ENCODE measurements around the genes LPCAT1, NDUFS6 and SRD5A1.

GRCh38 chr5:1460162-1460573, 14.9 kb upstream of the SLC6A3 start:
- PRO-cap: no peak
- RAMPAGE, long total RNA: no peak

- PRO-cap: bidirectional peak, plus-strand start at chr5:1524033, minus-strand start at chr5:1523952; bidirectional peak, plus-strand start at chr5:1524308, minus-strand start at chr5:1524250
- RAMPAGE, long total RNA: no peak
Observed at GRCh38 chr5:1523433-1524510, at the start of gene LPCAT1. Gene LPCAT1 (minus strand): TSS chr5:1523960.

DNA sequence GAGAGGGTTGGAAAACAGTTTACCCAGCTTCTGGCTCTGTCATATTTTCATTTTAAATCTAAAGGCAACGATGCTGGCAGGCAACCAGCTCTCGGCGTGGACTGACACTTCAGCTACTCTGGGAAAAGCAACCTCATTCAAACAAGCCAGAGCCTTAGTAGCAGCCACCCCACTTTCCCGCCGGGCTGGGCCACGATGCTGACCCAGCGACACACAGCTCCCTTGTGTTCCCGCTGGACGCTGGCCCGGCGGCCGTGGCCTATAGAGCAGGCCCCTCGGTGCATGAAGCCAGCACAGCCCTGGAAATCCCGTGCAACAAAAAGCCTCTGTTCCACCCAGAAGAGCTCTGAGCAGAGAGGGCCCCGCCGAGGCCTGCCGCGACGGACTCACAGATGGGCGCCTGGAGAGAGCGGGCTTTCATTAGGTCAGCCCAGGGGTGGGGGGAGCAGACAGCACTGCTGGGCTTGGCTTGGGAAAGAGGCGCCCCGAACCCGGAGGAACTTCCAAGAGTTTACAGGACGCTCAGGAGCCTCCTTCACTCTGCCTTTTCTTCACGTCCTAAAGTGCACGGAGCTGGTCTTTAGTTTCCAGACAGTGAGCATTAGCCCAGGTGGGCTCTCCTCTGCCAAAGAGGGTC, 29.1 kb upstream of the LPCAT1 start:
- PRO-cap: no peak
- RAMPAGE, long total RNA: no peak

DNA sequence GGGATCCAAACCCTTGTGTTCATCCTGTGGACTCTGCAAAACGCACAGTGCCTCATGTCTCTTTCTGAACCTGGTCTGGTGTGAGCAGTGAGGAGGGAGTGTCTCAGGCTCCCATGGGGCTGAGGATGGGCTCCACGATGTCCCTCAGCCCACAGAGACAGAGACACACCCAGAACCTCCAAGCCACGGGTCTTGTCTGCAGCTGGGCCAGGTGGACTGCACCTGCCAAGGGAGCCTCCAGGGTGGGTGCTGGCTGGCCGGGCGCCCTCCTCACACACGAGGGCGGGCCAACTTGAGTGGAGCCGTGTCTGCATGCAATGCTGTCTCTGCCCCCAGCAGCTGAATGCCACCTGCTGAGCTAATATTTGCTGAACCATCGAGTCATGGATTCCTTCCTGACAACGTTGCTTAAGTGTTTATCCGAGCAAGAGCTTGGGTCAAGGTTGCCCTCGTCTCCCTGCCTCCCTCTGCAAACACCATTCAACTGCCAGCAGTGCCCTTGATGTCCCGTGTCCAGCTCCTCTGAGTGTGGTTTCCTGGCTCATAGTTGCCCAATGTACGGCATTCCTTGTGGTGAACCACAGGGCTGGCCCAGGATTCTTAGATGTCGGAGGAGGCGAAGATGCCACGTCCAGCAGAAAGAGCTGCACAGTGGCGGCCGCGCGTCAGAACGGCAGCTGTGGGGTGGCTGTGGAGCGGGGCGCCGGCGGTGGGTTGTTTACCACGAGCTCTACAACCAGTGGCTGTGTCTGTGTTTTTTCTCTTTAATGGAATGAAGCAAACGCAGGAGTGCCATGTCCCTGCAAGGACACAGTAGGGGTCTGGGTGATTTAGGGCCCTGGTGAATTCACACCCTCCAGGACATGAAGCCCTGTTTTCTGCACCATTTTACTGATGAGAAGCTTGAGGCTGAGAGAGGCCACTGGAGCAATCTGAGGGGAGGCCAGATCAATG, 31.6 kb upstream of the LPCAT1 start:
- PRO-cap: no peak
- RAMPAGE, long total RNA: no peak

- PRO-cap: no peak
- RAMPAGE, long total RNA: no peak
Observed at GRCh38 chr5:1724857-1725636, 74.6 kb downstream of the MRPL36 start.

DNA sequence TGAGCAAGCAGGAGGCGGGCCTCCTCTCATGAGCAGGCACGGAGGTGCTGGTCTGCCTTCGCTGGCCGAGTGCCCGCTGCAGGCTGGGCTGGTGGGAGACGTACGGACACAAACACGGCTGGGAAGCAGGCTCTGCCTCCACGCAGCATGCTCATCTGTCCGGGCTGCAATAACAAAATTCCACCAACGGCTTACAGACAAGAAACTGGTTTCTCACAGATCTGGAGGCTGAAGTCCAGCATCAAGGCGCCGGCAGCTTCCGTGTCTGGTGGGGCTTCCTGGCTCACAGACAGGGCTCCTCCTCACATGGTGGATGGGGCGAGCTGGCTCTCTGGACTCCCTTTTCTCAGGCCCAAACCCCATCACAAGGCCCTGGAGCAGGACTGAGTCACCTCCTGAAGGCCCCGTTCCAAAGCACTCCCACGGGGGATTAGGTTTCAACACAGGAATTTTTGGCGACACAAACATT, 5.2 kb downstream of the MRPL36 start:
- PRO-cap: no peak
- RAMPAGE, long total RNA: no peak

GRCh38 chr5:1800766-1801558, at the start of gene NDUFS6:
Gene NDUFS6 (plus strand): TSS chr5:1801407.
- PRO-cap: bidirectional peak, plus-strand start at chr5:1801415, minus-strand start at chr5:1801302
- RAMPAGE, long total RNA: start-site peak on the plus strand at chr5:1801412-1801460, 133 reads

DNA sequence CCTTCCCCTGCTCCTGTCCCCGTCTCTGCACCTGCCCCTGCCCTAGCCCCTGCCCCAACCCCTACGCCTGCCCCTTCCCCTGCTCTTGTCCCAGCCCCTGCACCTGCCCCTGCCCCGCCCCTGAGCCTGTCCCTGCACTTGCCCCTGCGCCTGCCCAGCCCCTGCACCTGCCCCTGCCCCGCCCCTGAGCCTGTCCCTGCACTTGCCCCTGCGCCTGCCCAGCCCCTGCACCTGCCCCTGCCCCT, 43.6 kb upstream of the IRX4 start:
- PRO-cap: no peak
- RAMPAGE, long total RNA: no peak

DNA sequence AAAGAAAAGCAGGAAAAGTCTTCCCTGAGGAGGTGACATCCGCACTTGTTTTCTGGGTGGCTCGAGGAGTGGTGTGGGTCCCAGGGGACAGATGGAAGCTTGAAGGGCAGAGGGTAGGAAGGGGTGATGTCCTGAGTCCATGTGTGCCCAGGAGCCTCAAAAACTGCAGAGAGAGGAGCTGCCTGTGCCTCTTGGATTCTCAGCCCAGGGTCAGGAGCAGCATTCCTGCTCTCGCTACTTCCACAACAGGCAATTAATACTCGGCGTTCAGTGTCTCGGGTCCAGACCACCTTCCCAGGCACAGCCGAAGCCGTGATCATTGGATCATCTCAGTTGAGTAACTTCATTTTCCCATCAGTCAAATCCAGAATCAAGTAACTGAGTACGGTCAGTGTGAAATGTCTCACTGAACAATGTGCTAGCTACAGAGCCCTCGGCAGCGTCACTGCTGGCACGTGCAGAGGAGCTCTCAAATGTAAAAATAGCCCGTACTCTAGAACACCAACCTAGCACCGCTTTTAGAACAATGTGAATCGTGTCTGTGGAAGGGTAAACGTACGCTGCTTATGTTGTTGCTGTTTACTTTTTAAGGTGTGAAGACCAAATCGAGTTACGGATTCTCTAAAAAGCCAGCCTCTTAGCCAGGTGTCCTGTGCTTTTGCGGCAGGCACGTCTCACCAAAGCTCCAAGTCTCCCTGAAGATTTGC, 63.5 kb upstream of the IRX4 start:
- PRO-cap: no peak
- RAMPAGE, long total RNA: no peak

DNA sequence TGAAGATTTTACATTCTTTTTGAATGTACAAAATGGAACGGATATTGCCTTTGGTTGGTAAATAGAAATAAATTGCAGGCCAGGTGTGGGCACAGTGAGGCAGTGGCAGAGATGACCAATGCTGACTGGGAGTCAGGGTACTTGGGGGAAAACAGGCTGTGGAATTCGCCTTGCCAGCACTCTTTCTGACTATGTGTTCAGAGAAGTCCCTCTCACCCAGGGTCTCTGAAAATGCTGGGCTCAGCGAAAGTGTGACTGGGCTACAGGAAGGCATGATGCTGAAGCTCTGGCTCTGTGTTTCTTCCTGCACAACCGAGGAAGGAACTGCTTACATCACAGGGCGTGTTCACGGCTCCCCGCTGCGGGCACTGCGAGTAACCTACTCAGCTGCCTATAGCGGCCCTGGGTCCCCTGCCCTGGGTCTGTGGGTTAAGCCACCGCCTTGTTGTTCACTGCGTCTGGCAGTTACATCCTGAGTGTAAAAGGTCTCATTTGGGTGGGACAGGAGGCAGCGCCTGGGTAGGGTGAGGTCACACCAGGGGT, 222.4 kb upstream of the IRX4 start:
- PRO-cap: no peak
- RAMPAGE, long total RNA: no peak

- PRO-cap: no peak
- RAMPAGE, long total RNA: no peak
Observed at GRCh38 chr5:2111532-2111991, 228.8 kb upstream of the IRX4 start.

DNA sequence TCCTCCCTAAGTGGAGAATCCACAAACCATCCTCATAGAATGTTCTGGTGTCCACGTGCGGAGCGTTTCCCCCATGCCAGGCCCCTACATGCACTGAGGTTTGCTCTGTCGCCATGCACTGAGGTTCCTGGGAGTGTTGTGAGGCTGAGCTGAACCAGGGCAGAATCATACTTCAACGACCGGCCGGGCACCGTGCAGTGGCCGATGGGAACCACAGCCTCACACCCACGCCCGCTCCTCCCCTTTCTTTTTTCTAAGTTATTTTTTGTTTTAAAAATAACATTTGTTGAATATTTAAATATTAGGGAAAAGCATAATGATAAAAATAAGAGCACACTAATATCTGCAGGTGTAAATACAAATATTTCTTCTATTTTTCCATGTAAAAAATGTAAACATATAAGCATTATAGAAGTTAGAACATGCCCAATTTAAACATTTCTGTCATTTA, 260.4 kb upstream of the IRX4 start:
- PRO-cap: no peak
- RAMPAGE, long total RNA: no peak

DNA sequence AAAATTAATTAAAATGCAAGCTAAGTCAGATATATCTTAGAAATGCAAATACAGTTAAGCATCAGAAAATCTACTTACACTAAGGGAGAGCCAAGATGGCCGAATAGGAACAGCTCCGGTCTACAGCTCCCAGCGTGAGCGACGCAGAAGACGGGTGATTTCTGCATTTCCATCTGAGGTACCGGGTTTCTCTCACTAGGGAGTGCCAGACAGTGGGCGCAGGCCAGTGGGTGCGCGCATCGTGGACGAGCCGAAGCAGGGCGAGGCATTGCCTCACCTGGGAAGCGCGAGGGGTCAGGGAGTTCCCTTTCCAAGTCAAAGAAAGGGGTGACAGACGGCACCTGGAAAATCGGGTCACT, 524.8 kb upstream of the ADAMTS16 start:
- PRO-cap: no peak
- RAMPAGE, long total RNA: no peak

DNA sequence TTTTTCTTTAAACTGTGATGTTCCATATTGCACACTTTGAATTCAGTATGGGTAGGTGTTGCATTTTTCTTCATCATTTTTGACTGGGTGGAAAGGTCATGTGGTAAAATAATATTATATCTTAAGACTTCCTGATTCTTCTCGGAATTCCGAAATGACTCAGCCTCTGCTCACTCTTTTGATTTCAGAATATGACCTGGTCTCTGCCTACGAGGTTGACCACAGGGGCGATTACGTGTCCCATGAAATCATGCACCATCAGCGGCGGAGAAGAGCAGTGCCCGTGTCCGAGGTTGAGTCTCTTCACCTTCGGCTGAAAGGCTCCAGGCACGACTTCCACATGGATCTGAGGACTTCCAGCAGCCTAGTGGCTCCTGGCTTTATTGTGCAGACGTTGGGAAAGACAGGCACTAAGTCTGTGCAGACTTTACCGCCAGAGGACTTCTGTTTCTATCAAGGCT, 5.8 kb downstream of the ADAMTS16 start:
- PRO-cap: no peak
- RAMPAGE, long total RNA: no peak

GRCh38 chr5:5392911-5393201, 29.6 kb upstream of the ICE1 start:
- PRO-cap: no peak
- RAMPAGE, long total RNA: no peak

DNA sequence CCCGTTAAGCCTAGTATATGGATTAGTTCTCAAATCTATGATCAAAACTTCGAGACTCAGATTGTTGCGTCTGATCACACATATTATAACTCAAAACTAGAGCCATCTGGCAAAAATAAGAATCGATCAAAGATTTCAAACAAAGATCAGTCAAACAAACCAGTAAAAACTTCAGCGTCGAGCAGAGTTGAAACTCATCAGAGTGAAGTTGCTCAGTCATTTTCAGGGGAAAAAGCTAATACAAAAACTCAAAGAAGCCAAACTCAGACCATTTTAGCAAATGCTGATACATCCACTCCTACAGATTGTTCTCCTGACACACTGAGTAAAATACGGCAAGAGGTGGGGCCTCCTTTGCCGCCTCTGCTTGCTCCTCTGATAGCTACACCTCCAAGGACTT, 41.4 kb downstream of the ICE1 start:
- PRO-cap: no peak
- RAMPAGE, long total RNA: no peak

- PRO-cap: no peak
- RAMPAGE, long total RNA: no peak
Observed at GRCh38 chr5:5494412-5494809, 71.9 kb downstream of the ICE1 start.

DNA sequence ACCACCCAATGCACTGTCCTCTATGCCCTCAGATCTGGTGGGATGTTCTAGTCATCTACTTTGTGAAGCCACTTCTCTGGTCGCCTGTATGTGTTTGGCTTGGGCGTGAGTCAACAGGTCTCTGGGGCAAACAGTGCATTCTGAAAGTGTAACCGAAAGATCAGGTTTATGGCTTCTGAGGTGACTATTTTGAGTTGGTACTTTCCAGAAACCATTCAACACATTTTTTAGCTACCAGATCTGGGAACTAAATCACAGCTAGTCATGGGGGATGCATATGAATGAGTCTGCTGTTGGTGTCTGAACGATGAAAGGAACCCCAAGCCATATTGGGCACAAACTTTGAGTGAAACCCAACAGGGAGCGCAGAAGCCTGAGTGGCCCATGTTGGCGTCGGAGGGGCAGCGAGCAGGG, 35.2 kb downstream of the UBE2QL1 start:
- PRO-cap: no peak
- RAMPAGE, long total RNA: no peak

GRCh38 chr5:6584601-6585118, 48.2 kb downstream of the NSUN2 start:
- PRO-cap: no peak
- RAMPAGE, long total RNA: no peak

DNA sequence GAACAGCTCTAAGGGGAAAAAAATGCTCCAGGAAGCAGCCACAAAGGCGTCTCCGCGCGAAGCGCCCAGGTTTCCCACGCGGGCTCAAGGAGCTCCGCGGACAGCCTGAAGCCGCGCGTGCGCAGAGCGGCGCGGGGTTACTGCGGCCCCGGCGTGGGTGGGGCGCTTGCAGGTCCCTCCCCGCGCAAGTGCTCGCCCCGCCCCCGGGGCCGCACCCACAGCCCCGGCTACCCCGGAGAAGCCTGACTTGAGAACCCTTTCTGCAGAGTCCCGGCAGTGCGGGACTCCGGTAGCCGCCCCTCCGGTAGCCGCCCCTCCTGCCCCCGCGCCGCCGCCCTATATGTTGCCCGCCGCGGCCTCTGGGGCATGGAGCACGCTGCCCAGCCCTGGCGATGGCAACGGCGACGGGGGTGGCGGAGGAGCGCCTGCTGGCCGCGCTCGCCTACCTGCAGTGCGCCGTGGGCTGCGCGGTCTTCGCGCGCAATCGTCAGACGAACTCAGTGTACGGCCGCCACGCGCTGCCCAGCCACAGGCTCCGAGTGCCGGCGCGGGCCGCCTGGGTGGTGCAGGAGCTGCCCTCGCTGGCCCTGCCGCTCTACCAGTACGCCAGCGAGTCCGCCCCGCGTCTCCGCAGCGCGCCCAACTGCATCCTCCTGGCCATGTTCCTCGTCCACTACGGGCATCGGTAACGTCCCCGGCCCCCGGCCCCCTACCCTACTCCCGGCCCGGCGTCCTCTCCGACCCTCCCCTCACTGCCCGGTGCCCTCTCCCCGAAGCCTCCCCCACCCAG, at the start of gene SRD5A1:
Gene SRD5A1 (plus strand): TSS at position 256 of the 790 bp plus-strand sequence.
- PRO-cap: bidirectional peak, plus-strand start at position 265 of the sequence, minus-strand start outside the sequence; unidirectional peak, plus-strand start at position 490 of the sequence
- RAMPAGE, long total RNA: no peak